Diencephalon (tissue), 2 donors: ENCODE data around the genes SIRT3 and ANO9.

DNA sequence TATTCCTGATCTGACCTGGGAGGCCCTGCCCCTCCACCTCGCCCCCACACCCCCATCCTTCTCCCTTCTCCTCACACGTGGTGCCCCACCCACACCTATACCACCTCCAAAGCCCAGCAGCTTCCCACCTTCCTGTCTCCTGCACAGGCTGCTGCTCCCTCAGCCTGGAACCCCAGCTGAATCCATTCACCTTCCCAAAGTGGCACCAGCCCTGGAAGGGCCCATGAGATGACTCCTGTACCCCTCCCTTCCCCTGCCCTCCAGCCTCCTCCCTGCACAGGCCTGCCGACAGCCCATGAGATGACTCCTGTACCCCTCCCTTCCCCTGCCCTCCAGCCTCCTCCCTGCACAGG is 12.6 kb downstream of the SIRT3 start:
- RAMPAGE, long total RNA: no peak

GRCh38 chr11:235771-236684 is at the start of gene SIRT3:
Gene SIRT3, minus strand, starts transcription at chr11:236342.
- RAMPAGE, long total RNA: start-site peak on the minus strand at chr11:236304-236379, 41 and 51 reads in 2 replicates

- RAMPAGE, long total RNA: no peak
Observed at GRCh38 chr11:238732-239171, 2.0 kb downstream of the PSMD13 start.

GRCh38 chr11:309025-309844 is 1.6 kb downstream of the IFITM2 start:
- RAMPAGE, long total RNA: no peak

DNA sequence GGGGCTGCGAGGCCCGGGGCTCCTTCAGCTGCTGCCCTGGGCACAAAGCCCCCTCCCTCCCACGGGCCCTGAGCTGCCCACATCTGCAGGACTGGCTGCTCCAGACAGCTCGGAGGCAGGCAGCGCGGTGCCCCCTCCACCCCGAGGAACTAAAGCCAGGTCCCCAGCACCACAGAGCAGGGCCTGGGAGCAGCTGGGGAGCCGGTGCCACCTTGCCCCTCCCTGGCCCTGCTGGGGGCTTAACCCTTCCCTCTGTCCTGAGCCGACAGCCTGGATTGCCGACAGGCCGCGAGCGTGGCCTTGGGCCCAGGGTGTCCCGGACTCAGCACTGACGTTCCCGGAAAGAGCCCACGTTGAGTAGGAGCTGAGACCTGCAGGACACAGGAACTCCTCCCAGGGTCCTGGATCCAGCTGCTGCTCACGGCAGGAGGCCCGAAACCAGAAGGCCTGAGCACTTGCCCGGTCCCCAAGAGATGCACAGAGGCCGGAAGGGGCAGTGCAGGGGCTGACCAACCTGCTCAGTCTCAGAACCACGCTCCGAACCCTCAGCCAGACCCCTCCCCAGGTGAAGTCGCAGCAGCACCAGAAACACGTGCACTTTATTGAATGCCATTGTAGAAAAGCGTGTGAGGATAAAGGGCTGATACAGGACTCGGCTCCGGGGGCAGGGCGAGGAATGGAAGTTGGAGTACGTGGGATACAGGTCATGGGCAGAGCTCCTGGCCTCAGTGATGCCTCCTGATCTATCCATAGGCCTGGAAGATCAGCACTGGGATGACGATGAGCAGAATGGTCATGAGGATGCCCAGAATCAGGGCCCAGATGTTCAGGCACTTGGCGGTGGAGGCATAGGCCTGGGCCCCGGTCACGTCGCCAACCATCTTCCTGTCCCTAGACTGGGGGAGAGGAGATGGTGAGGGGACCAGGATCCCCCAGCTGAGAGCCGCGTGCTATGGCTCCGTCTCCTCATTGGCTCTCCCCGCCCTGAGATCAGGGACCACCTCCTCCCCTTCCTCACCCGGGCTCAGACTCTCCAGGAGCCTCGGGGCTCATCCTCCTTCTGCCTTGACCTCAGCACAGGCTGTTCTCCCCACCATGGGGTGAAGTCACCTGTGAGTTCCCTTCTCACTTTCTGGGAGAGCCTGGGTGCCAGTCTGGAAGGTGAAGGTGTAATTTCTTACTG is 1.2 kb downstream of the IFITM3 start:
- RAMPAGE, long total RNA: no peak

DNA sequence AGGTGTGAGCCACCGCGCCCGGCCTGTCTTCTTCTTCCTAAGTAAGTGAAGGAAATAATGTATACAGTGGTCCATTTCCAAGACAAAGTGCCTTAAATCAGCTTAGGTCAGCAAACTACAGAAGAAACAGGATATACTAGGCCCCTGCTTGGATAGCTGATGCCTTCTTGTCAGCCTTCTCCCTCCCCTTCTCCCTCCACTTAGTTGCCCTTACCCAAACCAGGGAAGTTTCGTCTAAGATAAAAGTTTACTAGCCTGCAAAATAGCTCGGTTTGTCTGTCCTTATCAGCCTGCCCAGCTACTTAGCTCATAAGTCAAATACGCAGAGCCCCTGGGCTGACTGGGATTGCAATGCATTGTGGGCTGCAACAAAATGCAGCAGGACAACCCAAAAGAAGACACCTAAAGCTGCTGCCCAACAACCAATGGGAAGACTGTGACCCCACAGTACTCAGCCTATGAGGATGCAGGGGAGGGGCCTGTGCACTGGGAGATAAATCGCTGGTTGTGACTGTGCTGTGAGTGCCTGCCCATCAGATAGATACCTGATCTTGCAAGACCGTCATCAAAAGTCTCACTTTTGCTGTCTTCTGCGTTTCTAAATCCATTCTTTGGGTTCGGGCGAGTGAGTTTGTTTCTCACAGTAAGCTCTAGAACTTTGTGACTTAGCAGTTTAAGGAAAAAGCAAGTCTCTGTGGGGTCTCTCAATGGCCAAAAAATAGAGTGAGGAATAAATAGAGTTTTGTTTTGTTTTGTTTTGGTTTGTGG is 8.7 kb upstream of the IFITM3 start:
- RAMPAGE, long total RNA: no peak

- RAMPAGE, long total RNA: no peak
Observed at GRCh38 chr11:441817-442524, at the start of gene ANO9. Gene ANO9, minus strand, starts transcription at chr11:442011.

GRCh38 chr11:443597-444154 is 1.9 kb upstream of the ANO9 start:
- RAMPAGE, long total RNA: no peak

DNA sequence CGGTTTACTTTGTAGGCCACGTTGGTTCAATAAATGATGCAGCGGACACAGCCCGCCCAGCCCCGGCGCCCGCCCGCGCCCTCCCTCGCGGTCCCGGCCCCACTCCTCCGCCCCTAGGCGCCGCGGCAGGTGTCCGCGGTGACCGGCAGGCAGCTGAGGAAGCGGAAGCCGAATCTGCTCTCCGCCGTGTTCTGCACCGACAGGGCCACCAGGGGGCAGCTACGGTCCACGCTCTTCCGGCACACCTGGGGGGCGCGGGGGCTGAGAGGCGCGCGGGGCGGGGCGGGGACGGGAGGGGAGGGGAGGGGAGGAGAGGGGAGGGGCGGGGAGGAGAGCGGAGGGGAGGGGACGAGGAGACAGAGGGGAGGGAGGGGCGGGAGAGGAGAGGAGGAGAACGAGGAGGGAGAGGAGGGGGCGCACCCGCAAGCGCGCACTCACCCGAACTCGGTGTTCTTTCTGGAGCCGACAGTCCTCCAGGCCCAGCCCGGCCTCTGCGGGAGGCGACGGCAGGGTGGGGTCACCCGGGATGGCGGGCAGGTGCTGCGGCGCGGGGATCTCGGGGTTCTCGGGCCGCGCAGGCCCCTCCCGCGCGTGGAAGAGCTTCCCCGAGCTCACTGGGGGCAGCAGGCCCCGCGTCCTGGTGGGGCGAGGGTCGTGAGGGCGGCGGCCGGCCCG is 5.5 kb downstream of the LMNTD2 start:
- RAMPAGE, long total RNA: no peak

DNA sequence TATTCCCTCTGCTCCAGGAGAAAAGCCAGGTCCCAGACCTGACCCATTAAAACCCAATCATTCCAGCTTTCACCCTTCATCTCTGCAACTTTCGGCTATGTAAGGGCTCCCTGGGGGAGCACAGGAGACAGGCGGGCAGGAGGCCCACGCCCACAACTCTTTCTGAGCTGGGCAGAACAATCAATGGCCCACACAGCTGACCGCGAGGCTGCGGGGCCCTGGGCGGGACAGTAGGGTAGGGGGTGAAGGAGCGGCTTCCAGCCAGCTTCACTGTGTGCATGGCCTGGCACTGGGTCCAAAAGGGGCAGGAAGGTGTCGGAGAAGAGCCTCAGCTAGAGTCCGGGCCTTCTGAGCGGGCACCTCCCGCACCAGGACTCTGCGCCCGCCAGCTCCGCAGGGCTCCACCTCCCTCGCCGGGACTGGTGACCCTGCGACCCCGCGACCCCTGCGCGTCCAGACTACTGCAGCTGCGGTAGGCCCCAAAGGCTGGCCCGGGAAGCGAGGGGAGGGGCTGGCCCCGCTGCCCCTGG is 430 bp downstream of the LMNTD2 start:
- RAMPAGE, long total RNA: no peak

GRCh38 chr11:579981-580475 is 3.8 kb downstream of the PHRF1 start:
- RAMPAGE, long total RNA: no peak

DNA sequence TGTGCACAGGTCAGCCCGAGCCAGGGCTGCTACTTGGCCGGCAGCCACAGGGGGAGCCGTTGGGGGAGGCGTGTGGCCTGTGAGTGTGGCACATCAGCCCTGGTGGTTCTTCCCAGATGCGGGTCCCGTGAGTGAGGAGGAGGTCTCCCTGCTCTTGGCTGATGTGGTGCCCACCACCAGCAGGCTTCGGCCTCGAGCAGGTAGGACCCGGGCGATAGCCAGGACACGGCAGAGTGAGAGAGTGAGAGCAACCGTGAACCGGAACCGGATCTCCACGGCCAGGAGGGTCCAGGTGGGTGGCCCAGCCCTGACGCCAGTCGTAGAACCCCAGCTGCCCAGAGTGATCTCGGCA is 18.5 kb downstream of the IRF7 start:
- RAMPAGE, long total RNA: no peak

- RAMPAGE, long total RNA: no peak
Observed at GRCh38 chr11:607146-607640, 8.6 kb downstream of the IRF7 start.

- RAMPAGE, long total RNA: no peak
Observed at GRCh38 chr11:620014-620549, 4.3 kb upstream of the IRF7 start.

DNA sequence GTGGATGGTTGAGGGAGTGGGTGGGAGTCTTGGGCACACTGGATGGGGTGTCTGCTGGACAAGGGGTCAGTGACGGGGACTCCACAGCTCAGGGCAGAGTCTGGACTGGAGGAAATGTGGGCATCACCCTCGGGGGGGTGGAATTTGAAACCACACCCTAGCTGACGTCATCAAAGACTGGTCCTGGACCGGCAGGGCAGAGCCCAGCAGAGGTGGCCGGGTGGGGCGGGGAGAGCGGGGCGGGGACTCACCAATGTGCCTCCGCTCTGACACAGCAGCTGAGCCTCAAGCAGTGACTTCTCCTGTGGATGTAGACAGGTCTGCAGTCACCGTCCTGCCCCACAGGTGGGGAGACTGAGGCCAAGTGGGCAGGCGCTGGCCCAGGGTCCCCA is 797 bp downstream of the CDHR5 start:
- RAMPAGE, long total RNA: no peak

DNA sequence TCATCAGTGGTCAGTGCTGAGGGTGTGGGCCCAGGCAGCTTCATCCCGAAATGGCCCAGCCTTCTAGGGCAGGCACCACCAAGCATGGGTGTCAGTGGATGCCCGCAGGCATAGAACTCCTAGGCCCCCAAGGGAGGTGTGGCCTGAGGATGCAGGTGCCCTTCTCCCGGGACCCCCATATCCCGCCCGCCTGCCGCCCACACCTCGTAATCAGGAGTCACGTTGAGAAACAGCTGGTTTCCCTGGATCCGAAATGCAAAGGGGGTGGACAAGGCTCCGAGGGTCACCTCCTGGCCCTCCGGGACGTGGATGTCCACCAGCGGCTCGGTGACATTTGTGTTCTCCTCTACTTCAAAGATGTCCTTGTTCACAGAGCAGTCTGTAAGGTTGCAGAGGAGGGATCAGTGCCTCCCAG is 394 bp downstream of the CDHR5 start:
- RAMPAGE, long total RNA: no peak

DNA sequence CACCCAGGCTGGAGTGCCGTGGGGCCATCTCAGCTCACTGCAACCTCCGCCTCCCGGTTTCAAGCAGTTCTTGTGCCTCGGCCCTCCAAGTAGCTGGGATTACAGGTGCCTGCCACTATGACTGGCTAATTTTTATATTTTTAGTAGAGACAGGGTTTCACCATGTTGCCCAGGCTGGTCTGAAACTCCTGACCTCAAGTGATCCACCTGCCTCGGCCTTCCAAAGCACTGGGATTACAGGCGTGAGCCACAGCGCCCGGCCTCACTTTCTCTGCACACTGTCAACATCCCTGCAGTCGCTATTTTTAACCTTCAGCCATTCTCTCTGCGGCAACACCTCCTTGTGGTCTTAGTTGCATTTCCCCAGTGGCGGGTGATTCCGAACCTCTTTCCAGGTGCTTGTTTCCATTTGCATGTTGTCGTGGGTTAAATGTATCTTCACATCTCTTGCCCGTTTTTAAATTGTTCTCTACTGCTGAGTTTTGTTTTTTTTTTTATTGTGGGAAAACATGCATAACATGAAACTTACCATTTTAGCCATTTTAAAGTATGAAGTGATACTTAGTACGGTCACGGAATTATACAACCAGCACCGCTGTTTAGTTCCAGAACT is 2.2 kb upstream of the SCT start:
- RAMPAGE, long total RNA: no peak

DNA sequence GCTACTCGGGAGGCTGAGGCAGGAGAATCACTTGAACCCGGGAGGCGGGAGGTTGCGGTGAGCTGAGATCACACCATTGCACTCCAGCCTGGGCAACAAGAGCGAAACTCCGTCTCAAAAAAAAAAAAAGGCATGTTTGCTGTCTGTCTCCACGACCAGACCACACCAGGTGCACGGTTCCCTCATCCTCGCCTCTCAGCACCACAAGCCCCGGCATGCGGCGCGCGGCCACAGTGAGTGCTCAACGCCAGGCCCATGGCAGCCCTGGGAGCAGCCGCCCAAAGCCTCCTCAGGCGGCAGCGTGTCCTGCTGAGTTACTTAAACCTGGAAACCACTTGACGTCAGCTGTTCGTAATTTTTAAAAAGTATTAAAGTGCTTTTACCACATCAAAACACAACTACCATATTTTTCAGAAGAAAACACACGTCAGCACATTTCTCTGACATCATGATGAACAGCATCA is 2.3 kb downstream of the DEAF1 start:
- RAMPAGE, long total RNA: no peak

DNA sequence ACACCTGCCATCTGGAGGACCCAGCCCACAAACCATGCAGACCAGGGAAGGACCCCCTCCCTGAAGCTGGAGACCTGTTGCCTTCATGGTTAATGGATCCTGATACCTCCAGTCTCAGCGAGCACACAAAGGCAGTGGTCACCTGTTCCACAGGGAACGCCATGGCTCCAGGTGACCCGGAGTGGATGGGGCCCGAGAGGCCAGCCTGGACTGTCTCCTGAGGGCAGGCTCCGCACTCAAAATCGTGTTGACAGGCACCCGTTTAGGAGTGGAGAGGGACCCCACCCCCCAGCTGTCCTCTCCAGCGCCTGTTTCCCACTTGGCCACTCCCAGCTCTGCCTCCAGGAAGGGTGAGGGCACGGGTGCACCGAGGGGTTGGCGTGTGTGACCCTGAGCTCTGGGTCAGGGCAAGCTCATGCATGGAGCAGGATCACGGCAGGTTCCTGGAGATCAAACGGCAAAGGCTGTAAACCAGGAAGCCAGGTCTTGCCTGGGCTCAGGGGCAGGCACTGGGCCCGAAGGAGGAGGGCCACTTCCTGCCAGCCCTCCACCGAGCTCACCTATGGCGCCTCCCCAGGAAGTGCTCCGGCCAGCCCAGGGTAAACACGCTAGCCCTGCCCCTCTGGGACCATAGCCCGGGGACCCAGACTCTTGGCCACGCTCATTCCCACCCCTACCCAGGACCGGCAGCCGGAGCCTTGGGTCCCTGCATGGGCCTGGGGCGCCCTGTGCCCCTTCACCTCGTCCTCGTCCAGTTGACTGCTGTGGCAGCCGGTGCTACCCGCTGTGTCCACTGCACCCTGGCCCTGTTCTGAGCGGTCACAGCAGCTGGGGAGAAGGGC is 1.3 kb upstream of the EPS8L2 start:
- RAMPAGE, long total RNA: no peak

GRCh38 chr11:765337-766315 is 11.7 kb downstream of the GATD1 start:
- RAMPAGE, long total RNA: no peak